Mesenchymal stem cell of adipose (primary cell): ENCODE measurements around the genes METAP2, LTA4H and ELK3.

GRCh38 chr12:95204089-95204967 is 12.9 kb downstream of the FGD6 start:
- CAGE, long polyA plus RNA: no peak

- CAGE, long polyA plus RNA: no peak
These were observed 11.7 kb downstream of the FGD6 start for GRCh38 chr12:95205673-95205887.

DNA sequence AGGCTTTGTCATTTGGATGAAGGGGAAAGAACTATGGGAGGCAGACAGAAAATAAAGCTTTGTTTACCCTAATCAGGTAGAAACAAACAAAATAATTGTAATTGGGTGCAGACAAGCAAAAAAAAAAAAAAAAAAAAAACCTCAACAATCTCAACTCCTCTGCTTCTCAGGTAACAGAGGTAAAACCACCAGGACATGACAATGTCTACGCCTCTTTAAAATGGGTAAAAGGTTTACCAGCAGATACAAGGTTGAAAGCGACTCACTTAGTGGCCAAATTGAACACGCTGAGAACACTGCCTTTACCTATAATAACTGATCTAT is 752 bp downstream of the FGD6 start:
- CAGE, long polyA plus RNA: no peak

GRCh38 chr12:95230084-95230918 is 12.7 kb downstream of the VEZT start:
- CAGE, long polyA plus RNA: no peak

- CAGE, long polyA plus RNA: no peak
These were observed 93.0 kb upstream of the METAP2 start for GRCh38 chr12:95380841-95381514.

DNA sequence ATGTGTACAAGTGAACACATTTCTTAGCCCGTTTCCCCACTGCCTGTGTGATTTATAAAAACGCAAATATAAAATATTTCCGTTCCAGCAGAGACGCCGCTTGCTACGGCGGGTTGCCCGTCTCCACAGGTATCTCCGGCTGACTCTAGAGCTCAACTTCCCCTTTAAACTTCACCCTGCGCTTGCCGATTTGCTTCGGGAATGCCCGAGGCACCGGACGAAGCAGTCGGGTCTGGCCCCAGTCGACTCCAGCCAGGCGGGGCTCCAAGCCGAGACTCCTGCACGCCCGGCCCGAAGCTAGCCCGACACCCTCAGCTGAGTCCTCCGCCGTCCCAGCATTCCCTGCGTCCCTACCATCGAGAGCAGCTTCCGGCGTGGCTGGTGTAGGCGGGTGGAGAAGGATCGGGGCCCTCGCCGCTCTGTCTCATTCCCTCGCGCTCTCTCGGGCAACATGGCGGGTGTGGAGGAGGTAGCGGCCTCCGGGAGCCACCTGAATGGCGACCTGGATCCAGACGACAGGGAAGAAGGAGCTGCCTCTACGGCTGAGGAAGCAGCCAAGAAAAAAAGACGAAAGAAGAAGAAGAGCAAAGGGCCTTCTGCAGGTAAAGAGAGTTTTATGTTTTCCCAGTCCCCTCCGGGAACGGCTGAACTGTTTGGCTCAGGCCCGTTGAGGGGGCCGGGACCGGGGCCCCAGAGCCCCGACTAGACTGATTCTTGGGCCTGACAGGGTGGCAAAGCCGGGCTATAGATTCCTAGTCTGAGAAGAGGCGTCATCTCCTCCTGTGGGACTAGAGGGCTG is at the start of gene METAP2:
TSS of gene METAP2 (plus strand) at position 424 of the 799 bp plus-strand sequence.
- CAGE, long polyA plus RNA: no peak

GRCh38 chr12:95474528-95474891 is 558 bp downstream of the METAP2 start:
- CAGE, long polyA plus RNA: no peak

DNA sequence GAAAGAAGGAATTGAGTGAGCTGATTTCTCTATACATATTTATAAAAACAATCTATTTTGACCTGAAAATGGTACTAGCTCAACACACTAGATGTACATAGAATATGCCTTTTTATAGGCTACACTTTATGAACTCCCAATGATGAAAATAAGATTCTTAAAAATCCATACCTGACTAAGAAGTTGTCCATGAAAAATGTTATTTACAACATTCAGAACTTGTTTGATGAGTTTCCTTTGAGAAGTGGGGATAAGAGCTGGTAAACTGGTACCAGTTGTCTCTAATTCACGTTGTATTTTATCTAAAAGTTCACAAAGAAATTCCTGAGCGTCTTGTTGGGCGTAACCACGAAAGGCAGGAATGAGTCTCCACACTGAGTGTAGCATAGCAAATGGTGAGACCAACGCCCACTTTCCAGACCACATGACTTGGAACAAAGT is 18.6 kb downstream of the USP44 start:
- CAGE, long polyA plus RNA: no peak

- CAGE, long polyA plus RNA: no peak
These were observed 22.7 kb upstream of the USP44 start for GRCh38 chr12:95573698-95574628.

DNA sequence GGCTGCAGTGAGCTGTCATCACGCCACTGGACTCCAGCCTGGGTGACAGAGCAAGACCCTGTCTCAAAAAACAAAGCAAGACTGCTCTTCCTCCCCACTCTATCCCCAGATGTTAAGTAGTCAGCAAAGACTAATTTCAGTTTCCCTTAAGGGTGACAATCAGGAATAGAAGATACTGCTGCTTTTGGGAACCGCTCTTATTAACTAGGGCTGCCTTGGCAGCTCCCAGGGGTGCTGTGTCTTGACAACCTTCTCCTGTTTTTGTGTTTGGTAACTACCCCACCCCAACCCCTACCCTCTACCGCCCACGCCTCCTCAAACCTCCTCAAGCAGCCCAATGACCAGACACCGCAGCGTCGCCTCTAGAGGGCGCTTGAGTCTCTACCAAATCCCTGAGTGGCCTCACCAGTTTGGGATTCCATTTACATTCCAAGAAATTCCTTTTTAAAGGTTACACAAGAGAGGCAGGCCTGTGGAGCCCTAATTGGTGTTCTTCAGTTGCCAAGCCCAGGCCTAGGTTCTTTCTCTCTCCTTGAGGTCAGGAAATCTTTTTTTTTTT is 72.2 kb upstream of the USP44 start:
- CAGE, long polyA plus RNA: no peak

GRCh38 chr12:95742563-95742930 is 48.0 kb downstream of the NTN4 start:
- CAGE, long polyA plus RNA: no peak

- CAGE, long polyA plus RNA: no peak
These were observed 596 bp downstream of the HAL start for GRCh38 chr12:95995300-95996195.

GRCh38 chr12:96034996-96036306 is at the start of gene LTA4H:
LTA4H (minus strand) TSS chr12:96035587.
- CAGE, long polyA plus RNA: no peak

DNA sequence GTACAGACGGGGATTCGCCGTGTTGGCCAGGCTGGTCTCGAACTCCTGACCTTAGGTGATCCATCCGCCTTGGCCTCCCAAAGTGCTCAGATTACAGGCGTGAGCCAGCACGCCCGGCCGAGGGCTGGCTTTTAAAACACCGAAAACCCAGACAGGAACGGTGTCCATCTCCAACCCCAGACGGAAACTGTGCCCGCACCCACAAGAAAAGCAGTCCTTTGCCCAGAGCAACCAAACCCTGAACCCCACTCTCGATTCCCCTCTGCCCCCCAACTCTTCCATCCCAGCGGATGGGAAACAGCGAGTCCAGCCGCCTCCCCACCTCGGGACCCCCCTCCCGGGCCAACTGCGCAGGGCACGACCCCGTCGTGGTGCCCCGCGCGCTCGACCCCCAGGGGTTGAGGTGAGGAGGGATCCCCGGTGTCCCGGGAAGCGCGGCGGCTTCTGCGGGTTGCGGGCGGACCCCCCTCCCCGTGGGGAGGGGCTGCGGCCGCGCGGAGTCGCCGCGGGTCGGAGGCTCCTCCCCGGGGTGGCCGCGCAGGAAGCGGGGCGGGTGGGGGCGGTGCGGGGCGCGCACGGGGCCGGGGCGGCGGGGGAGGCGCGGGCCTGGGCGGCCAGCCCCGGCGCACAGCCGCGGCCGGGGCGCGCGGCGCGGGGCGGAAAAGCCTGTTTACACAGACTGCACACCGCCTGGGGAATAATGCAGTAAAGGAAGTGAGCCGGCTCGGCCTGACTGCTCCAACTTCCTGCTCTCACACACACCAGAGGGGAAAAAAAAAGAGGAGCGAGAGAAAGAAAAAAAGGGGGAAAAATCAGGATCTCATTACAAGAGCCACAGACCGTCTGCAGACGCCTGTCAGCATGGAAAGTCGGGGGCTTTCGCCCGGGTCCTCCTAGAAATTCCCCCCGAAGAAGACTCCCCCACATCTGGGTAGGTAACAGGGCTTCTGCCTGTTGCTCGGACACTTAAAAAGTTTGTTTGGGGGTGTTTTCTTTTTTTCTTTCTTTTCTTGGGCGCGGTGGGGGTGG is at the start of gene ELK3:
TSS of gene ELK3 (plus strand) at position 601 of the 1,029 bp plus-strand sequence.
- CAGE, long polyA plus RNA: no peak

DNA sequence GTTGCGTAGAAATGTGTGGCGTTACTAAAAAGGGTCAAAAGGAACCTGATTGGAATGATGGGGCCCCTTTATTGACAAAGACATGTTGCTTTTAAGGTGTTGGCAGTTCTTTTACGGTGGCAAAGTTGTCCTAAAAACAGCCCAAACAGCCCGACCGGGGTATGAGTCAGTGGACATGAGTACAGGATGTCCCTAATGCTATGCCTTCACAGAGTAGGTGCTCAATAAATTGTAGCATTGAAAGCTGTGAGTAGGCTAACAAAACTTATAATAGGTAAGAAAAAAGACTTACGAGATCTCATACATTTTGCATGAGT is 2.6 kb downstream of the ELK3 start:
- CAGE, long polyA plus RNA: no peak

DNA sequence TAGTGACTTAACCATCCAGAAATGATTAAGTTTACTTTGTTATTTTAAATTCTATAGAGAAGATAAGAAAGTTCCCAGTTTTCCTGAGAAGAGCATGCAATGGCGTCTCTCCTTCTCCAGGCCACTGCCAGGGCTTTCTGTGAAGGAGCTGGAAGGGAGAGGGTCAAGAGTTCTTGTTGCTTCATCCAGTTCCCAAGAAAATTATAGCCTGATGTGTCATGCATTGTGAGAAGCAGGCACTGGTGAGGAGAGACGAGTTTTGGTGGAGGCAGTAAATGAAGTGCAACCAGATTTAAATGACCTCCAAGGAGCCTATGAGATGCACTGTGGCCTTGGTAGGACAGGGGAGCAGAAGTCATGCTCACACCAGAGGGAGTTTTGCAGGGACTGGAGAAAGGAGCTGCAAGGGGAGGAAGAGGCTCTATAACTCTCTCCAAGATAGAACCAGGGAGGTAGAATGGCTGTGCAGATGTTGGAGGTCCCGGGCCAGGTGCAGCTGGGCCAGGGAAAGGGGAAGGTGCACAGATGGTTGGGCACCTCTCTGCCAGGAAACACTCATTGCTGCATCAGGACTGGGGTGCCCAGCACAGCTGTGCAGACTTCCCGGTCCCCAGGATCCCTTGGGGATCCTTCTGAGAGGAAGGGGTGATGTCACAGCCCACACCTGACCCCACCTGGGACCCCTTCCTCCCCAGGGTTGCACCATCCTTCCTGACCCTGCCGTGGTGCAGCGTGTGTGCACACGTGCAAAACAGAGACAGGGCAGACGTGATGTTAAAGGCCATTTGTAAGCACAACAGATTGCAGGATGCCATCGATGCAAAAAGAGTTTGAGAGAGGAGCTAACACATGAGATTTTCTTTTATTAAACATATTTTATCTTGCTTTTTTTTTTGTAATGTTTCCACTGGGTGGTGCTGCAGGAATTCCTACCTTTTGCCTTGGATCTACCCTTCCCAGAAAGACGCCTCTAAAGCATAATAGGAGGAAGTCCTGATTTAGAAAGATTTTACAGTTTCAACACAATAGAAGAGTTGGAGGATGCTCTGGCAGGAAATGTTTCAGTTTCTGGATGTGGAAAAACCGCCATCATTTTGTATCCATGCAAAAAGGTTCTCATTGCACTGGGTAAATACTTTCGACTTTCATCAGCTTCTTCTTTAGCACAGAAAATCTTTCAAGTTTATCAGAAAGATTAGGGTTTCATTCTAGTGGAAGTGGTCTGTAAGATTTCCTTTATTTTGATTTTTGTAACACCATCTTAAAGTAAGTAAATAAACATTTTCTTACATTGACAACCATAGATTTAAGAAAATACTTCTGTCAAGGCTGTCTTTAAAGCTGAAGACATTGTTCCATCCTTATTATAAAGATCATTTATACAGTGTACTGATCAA is 14.7 kb downstream of the ELK3 start:
- CAGE, long polyA plus RNA: no peak

DNA sequence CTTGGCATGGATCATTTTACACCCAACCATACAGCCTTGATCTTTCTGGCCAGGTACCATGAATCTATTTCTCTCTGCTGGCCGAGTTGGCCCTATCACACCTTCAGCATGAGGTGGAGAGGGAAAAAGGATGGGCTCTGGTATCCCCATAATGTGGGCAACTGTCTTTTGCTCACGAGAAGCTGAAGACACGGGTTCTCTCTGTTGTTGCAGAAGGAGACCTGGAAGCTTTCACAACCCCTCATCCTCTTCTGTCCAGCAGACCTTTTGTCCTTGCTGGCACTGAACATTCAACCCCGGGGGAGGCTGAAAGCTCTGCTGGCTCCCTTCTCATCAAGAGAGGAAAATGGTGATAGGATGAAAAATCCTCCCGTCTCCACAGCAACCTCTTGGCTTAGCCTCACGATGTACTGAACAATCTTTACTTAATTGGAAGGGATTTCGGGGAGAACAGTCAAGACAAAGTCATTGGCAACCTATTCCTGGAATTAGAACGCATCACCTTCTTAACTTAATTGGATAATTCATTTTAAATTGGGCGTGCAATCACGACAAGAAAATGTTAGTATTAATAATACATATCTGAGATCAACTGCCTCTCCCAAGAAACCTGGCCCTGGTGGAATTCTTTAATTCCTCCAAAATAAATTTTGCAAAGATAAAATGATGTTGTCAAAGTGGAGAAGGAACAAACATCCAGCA is 39.0 kb downstream of the ELK3 start:
- CAGE, long polyA plus RNA: no peak

DNA sequence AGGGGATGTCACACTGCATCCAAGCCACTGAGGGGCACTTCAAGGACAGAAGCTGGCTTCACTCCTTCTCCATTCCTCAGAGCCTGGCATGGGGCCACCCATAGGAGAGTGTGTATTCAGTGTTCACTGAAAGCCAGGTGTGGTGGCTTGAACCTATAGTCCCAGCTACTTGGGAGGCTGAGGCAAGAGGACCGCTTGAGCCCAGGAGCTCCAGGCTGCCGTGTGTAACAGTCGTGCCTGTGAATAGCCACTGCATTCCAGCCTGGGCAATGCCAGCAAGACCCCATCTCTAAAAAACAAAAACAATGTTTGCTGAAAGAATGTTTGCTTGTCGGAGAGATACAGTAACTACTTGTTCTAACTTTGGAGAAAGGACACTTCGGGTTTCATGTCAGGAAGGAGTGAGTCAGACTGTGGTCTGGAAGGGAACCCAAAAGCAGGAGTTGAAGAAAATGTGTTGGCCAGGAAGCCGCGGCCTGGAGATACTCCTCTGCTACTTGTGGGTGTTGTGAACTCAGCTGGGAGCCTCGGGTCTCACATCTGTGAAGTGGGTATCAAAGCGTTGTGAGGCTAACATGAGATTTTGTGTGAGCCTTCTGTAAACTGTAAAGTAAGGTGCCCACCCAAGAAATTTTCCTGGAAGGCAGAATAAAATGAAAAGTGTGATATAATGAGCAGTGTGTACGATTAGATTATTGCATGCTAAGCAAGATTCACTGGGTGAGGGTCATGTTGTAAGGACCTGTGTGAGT is 43.5 kb downstream of the ELK3 start:
- CAGE, long polyA plus RNA: no peak

DNA sequence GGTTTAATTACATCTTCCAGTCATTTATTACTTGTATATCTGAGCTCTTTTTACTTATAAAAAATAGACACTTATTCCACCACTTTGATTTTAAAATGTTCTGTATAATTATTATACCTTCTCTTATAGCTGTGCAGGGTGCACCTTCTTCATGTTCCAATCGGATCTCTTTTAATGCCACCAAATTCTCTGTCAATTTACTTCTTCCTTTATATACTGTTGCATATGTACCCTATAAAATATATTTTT is 101.6 kb downstream of the CDK17 start:
- CAGE, long polyA plus RNA: no peak

- CAGE, long polyA plus RNA: no peak
These were observed 73.0 kb downstream of the CDK17 start for GRCh38 chr12:96327377-96327589.